Cardiac ventricle fibroblast (primary cell): ENCODE measurements around a stretch of chr16.

DNA sequence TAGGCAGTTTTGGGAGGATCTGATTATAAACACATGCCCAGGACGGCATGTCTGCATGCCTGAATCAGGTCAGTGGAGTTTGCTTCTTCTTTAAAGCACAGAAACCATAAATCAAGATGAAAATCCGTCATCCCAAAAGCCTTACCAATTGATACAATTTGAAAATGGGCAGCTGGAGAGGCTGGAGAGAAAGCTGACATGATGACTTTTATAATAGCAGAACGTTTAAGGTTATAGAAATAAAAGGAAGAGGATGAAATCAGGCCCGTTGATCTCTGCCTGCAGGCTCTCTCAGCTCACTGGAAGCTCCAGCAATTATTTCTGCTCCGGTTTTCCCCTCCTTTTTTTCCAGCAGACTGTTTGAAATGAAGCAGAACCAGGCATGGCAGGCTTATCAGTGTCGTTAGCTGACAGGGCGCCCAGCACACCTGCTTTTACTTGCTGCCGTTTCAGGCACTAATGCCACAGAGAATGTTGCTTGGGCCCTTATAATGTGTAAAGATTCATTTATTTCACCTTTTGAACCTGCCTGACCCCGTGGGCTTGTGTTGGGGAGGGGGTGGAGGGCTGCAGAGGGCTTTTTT is 108.2 kb downstream of the IRX3 start:
- RAMPAGE, long total RNA = no peak

DNA sequence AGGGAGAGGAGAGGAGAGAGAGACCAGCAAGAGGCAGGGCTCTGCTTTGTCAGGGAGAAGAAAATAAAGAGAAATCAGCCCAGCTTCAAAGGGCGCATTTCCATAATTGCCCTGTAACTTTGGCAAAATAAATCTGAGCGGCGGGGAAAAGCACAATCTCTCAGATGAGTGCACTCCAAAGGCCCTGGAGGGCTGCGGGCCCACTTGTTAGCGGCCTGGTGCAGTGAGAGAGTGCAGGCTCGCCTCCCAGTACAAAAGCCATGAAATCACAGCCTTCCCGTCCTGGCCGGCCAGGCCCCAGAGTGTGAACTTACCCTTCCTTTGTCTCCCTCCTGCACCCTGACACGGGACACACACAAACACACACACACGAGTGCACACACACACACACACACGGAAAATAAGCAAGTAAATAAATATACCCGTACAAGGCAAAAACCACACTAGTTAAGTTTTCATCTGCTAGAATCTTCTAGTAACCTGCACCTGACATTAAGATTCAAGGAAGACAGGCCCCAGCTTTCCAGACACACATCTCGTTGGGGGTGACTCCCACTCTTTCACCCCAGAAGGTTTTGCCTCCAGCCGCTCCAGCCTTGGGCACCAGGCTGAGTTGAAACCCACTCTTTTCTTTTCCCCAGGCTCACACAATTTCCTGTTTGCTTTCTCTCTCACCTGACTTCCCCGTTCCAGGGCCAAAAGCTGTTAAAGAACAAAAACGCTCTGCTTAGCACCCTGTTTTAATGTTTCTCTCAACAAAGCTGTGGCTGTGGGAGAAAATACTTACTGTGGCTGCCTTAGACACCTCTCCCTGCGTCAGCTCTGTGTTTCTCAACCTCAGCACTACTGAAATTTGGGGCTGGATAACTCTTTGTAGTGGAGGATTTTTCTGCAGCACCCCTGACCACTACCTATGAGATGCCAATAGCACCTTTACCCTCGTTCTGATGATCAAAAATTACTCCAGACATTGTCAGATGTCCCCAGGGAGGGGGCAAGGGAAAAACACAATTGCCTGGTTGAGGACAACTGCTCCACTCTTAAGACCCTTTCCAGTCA is 8.4 kb downstream of the IRX3 start:
- RAMPAGE, long total RNA = no peak

- RAMPAGE, long total RNA = no peak
Observed at GRCh38 chr16:54342158-54342836, 55.7 kb upstream of the IRX3 start.

DNA sequence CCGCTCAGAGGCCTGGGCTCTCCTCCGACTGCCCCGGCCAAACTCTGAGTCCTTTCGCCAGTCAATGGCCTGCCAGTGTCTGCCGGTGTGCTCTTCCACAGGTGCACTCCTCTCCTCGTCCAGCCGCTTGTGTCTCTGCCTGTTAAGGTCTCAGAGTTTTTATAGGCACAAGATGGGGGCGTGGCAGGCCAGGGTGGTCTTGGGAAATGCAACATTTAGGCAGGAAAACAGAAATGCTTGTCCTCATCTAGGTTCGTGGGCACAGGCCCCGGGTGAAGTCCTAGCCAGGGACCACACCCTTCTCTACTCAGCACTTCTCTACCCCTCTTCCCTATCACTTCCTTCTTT is 170.4 kb upstream of the IRX3 start:
- RAMPAGE, long total RNA = no peak

DNA sequence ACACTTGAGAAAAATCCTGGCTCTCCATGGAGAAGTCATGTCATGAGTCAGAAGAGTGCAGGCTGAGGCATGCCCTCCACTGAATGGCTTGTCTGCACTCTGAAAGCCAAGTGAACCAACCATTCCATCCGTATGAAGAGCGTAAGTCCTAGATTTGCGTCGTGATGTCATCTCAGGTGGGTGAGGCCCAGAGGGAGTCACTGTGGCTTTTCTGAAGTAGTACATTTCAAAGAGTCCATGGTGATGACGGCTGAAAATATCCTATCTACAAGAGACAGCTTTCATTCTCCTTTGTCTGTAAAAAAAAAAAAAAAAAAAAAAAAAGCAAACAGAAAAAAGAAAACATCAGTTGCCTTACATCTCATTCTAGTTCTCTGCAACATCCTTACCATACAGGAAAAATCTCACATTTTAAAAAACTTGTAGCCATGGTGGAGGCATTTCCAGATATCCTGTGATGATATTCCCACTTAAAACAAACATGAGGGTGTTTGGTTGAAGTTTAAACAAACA is 83.3 kb upstream of the IRX5 start:
- RAMPAGE, long total RNA = no peak

GRCh38 chr16:54927738-54927915 is 3.0 kb upstream of the IRX5 start:
- RAMPAGE, long total RNA = no peak

- RAMPAGE, long total RNA = no peak
Observed at GRCh38 chr16:55324272-55325098, 482 bp downstream of the IRX6 start.

GRCh38 chr16:55372642-55372998 is 48.6 kb downstream of the IRX6 start:
- RAMPAGE, long total RNA = no peak

DNA sequence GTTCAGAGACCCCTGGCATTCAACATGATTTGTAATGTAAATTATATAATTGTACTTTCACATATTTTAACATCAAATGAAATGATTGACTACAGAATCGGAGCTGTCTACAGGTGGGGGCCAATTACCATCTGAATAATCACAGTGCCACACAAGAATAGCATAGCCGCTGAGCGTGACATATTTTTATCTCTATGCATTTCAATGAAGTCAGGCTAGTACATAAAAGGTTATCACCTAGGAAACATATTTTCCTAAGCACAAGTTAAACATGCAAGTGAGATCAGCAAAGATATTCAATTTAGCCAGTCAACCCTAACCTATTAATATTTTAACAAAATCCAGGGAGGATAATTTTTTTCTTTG is 66.9 kb downstream of the IRX6 start:
- RAMPAGE, long total RNA = no peak

DNA sequence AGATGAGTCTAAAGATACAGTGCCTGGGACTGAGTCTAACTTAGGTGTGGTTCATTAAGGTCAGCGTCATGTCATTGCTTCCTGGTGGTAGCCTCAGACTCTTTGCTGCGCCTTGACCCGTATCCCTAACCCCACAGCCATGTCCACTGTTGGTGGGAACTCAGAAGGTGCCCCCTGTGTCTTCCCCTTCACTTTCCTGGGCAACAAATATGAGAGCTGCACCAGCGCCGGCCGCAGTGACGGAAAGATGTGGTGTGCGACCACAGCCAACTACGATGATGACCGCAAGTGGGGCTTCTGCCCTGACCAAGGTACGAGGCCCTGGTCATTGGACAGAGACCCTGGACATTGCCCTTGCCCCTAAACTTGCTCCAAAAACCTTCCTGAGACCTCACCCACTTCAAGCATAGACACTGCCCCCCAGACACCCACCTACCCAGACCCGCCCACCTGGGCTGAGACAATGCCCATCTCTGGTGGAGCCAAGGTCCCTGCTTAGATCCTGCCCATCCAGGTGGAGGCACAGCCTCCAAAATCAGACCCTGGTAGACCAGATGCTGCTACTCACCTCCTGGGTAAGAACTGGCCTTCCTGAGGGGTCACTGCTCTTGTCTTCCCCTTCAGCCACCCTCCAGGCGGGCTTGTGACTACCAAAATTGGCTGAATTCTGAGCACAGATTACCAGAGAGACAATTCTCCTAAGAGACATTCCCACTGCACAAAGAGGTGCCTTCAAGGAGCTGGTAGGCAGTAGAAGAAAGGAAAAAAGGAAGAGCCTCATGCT is 10.7 kb downstream of the MMP2 start:
- RAMPAGE, long total RNA = no peak

- RAMPAGE, long total RNA = start-site peak on the plus strand at chr16:55502782-55502866, 319 and 115 reads in 2 replicates
Observed at GRCh38 chr16:55502646-55503424, 6.0 kb upstream of the LPCAT2 start.

DNA sequence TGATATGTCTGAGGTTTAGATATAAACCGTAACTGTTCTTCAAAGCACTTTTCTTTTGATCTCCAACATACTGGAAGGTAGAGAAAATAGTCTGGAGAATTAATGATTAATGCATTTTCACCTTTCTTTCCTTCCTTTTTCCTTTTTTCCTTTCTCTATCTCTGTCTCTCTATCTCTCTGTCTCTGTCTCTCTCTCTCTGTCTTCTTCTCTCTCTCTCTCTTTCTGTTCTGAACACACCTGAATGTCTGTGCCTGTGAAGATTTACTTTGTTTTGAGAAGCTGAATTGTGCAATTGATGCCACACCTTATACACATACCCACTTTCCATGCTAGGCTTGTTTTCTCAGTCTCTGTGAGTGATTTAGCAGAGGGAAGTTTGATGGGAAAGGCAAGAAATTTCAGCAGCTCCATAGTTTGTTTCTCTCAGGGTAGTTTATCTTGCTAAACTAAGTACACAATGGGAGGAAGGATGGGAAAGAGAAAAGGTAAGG is 9.4 kb upstream of the CAPNS2 start:
- RAMPAGE, long total RNA = no peak

DNA sequence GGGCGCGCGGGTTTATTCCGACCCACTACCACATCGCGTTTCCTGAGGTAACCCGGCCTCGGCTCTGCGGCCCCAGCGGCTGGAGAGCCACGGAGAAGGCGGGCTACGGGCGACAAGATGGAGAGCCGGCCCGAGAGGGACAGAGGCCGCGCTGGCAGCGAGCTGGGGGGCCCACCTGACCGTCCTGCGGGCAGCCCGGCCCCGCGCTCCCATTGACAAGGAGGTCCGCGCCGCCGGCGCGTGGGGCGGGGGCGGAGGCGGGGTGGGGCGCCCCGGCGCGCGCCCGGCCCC is 481 bp upstream of the GNAO1 start:
- RAMPAGE, long total RNA = no peak

DNA sequence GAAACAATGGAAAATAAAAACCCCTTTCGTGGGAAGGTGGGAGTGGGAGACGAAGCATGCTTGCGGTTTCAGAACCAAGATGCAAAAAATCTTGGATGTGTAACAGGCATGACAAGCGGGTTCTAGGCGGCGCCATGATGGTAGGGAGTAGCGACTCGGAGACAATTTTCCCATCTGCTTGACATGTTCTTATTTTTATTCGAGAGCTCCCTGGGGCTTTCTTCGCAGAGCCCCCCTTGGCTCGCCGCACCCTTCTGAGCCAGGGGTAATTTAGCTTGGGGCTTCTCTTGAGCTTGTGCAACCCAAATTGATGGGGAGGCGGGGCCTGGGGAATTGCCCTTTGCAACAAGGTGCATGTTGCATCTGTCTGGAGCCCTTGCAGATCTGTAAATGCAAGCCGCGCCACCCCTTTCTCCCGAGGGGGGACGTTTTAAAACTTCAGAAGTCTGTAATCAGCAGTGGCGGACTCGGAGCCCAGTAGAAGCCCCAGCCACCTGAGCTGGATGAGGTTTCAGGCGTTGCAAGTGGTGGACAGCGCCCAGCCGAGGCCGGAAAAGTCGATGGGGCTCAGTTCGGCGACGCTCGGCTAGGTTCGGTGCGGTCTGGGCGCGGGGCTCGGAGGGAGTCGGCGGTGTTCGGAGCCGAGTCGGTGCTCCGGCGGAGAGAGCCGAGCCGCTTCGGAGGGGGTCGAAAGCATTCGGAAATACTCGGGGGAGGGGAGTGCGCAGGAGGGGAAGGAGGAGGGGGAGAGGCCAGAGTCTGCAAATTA is 2.9 kb downstream of the GNAO1 start:
- RAMPAGE, long total RNA = no peak

- RAMPAGE, long total RNA = no peak
Observed at GRCh38 chr16:56211532-56212060, 20.3 kb downstream of the GNAO1 start.

- RAMPAGE, long total RNA = no peak
Observed at GRCh38 chr16:56383970-56384453, 41.3 kb downstream of the AMFR start.

DNA sequence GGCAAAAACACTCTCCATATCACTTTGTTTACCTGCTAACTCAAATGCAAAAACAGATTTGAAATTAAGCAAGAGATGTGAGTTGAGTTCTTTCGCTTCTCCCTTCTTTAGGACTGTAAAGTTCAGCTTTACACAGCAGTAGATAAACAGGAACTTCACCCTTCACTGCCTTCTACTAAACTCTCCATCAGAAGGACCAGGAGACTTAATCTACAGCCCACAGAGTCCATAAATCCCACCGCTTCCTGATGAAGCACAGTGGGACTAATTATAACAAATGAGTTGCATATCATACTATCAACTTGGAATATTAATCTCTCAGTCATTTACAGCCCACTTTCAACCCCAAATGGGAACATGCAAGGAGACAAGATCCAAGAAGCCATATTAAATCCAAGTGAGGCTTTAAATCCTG is 1.7 kb downstream of the AMFR start:
- RAMPAGE, long total RNA = no peak

GRCh38 chr16:56424196-56424757 is 1.1 kb downstream of the AMFR start:
- RAMPAGE, long total RNA = no peak

GRCh38 chr16:56452129-56452766 is 894 bp downstream of the OGFOD1 start:
- RAMPAGE, long total RNA = no peak

DNA sequence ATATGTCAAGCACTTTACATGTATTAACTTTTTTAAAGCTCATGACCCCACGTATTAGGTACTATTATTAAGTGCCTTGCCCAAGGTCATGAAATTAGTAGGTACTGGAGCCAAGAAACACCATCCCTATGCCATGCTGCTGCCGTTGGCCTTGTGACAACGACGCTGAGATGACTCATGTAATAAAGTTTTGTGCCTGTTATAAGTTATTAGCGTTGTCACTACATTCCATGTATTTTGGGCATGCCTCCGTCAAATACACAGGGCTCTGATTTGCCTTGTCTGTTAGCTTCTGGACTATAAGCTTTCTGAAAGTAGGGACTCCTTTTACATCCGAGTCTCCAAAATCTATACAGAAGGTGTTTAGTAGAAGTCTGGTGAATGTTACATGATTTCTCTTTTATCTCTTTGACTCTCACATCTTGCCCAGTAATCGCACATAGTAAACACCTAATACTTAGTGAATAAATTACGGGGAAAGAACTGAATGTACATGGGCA is 1.3 kb downstream of the BBS2 start:
- RAMPAGE, long total RNA = no peak